ENCODE data around the gene CD164L2.

DNA sequence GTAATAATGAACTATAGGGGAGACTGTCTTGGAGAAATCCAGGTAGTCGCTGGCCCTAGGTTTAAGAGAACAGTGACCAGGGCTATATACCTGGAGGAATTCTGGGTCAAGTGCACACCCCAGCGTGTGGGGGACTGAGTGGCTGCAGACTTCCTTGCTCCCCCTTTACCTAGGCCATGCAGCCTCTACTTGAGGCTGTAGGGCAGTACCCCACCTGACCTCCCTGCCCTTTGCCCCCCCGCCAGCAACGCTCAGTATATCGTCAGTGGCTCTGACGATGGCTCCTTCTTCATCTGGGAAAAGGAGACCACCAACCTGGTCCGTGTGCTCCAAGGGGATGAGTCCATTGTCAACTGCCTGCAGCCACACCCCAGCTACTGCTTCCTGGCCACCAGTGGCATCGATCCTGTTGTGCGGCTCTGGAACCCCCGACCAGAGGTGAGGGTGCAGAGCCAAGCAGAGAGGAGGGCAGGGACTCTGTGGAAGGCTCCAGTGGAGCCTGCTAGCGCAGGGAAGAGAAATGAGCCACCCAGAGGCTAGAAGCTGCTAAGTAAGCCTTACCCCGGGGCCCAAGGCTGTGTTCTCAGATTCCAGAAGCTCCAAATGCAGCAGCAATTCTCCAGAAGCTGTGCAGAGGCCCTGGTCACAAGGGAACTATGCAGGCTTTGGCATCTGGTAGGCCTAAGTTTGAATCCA is 17.1 kb upstream of the TMEM222 start:
- PRO-cap = no peak

DNA sequence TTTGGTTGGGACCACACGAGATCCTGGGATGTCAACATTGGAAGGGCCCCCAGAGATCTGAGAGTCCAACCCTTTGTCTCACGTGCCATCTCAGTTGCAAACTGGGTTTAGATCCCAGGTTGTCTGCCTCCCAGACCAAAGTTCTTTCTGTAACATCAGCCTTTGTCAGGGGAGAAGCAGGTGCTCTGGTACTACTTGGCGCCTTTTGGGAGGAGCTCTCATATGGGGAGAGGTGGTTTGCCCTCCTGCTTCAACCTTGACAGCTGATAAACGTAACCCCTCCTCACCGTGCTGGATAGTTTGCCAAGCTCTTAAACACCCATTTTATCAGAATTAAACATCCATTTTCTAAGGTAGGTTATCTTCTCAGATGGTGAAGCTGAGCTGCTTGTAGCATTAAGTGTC is 844 bp downstream of the TMEM222 start:
- PRO-cap = no peak

- PRO-cap = no peak
Measured at GRCh38 chr1:27347154-27348271, 5.7 kb downstream of the SYTL1 start.

- PRO-cap = no peak
Measured at GRCh38 chr1:27349053-27350240, 7.6 kb downstream of the SYTL1 start.

GRCh38 chr1:27350294-27350946 is 8.6 kb downstream of the SYTL1 start:
- PRO-cap = no peak

DNA sequence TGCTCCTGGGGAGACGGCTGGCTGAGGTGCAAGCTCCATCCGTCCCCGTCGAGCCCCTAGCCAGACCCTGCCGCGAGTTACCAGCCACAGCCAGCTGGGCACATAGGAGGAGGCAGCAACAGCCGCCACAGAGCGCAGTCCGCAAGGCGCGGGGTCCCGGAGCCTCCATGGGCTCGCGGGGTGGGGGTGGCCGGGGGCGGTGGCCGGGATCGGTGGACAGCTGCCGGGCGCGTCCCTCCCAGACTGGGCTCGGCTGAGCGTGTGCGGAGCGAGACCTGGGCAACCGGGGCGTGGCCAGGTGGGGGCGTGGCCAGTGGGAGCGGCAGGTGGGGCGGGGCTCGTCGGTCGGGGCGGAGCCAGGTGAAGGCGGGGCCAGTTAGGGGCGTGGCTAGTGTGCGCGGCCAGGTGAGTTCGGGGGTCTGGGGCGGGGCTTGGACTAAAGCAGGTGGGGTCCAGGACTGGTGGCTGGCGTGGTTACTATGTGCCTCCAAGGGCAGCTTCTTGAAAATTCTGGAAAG is at the start of gene CD164L2:
Gene CD164L2 (minus strand): TSS at position 263 of the 518 bp plus-strand sequence.
- PRO-cap = no peak

DNA sequence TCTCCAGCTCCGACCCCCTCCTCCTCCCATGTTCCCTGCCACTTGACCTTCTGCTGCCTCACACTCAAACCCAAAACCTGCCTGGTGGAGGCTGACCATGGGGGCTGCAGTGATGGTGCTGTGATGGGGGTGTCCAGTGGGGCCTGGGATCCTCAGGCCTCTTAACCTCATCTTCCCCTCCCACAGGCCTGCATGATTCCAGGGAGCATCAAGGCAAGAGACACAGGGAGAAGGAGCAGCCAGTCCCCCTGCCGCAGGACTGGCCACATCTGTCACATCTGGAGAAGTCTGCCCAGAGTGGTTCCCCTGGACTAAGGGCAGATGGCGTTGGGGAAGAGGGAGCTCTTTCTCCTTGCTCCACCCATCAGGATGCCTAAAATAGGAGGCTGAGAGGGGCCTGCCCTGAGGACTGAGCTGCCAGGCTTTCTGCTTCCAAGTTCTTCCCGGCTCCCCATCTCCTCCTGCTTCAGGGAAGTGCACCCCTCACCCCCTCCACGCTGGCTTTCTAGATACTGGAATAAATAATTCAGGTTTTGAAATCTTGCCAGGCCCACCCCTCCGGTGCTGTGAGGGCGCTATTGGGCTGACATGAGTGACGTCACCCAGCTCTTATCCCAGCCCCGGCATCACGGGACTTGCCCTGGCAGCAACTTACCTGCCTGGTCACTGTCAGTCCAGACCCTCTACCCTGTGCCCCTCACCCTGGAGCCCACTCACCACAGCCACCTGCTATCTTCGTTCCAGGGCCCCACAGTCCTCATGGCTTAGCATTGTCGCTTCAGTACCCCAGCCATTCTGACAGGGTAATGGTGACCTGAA is 1.1 kb upstream of the GPR3 start:
- PRO-cap = no peak

DNA sequence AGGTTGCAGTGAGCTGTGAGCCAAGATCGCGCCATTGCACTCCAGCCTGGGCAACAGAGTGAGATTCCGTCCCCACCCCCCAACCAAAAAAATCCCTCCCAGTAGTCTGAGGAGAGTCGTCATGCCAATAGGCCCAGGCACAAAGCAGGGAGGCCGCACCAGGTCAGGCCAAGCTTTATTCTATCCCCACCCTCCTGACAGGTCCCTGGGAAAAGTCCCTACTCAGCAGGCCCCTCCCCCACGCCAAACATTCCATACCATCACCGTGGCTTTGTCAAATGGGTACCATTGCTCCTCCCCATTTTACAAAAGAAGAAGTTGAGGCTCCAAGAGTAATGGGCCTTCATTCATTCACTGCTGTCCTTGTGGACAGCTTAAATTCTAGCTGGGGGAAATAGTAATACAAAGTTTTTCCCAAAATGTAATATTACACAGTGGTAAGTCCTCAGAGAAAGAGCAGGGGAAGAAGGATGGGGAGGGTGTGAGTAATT is 5.4 kb downstream of the GPR3 start:
- PRO-cap = no peak

DNA sequence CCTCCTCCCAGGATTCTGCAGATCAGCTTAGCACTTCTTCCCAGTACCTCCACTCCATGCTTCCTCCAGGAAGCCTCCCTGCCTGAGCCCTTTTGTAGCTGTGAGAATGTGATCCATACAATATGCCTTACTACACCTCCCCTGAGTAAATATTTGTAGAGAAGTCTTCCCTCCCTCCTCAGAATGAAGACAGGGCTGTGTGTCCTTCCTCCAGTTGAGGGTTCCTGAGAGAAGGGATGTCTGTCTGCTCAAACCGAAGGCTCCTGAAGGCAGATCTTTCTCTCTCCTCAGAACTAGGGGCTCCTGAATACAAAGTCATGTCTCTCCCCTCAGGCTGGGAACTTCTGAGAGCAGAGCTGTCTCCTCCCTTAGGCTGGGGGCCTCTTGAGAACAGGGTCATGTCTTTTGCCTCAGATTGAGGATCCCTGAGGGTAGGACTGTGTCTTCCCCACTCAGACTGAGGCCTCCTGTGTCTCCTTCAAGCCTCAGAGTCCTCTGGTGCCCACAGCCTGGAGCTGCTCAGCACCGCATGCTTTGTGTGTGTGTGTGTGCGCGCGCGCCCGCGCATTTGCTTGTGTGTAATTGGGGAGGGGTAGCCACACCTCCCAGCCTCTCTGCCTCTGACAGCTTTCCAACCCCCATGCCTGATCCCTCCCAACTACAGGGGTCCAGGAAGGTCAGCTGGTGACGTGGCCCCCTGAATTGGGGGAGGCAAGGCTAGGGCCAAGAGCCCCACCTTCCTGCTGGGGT is 6.6 kb downstream of the GPR3 start:
- PRO-cap = no peak

GRCh38 chr1:27401038-27401999 is 8.9 kb downstream of the GPR3 start:
- PRO-cap = no peak

DNA sequence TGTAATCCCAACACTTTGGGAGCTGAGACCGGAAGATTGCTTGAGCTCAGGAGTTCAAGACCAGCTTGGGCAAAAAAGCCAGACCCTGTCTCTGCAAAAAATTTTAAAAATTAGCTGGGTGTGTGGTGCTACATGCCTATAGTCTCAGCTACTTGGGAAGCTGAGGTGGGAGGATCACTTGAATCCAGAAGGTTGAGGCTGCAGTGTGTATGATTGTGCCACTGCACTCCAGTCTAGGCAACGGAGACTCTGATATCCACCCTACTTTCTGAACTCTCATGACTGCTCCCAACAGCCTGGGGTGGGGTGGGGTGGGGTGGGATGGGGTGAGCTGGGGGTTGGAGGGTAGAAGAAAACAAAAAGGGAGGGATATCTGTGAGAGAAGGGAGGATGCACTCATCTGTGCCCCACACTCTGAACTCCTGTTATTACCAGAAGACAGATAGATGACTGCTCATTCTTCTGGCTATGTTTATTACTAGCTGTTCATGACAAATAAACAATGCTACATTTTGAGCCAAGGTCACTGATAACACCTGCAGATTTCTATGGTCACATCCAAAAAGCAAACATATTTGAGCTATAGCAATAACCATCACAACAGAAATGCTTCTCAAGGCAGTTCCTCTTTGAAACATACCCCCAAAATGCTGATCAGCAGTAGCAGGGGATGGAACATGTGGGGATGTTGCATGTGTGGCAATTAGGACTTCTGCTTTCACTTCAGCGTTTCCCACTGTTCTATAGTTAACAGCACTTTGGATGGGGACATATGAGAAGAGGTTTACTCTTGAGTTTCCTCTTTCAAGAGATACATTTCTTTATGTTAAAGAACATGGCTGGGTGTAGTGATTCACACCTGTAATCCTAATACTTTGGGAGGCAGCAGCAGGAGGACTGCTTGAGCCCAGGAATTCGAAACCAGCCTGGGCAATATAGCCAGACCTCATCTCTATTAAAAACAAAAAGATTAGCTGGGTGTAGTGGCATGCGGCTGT is 43.2 kb downstream of the GPR3 start:
- PRO-cap = no peak

GRCh38 chr1:27448986-27449407 is 41.0 kb downstream of the WASF2 start:
- PRO-cap = no peak

DNA sequence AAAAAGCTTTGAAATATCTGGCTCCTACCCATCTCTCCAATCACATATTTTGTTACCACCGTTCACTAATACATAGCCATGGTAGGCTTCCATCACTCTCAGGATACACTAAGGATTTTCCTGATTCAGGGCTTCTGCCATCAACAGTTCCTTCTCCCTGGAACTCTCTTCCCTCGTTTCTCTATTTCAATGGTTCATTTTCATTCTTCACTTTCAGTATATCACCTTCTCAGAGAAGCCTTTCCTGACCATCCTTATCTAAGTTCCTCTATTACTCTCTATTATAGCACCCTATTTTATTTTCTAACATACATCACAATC is 14.7 kb downstream of the WASF2 start:
- PRO-cap = no peak

DNA sequence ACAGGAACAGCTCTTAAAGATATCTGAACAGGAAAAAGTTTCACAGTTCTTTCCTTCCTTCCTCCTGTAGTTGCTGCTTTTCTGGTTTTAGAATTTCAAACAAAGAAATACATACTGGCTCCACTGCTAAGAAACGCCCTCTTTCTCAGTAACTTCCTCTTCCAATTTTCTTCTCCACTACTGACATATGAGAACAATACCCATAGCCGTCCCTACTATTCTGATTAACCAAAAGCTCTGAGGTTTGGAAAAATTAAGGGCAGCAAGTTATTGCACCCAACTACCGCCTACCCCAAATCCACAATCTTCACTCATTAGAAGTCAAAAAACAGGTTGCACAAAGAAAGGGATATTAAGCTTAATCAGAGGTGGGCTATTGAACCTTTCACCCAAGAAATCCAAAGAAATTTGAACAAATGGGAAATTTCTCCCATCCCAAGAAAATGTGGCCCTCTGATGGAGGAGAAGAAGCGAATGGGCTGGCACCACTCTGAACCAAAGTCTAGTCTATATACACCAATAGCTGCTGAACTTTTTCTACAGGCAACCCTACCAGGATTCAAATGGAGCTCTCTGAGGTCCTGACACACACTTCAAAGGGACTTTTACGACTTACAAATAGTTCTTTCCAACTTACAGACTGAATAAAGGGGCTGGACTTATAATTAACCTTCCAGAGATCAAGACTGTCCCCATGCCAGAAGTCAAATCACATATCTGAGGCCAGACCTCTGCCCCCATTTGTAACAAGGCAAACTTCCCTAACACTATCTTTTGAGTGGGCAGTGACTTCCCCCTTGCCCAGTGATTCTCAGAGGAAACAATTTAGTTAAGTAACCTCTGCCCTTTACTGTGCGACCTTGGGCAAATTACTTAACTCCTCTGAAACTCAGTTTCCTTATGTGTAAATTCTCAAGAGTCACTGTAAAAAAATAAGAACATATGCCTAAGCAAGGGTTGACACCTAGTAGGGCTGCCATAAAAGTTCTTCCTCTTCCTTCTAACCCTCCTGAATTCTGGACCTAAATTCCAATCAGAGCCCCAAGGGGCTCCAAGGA is 1.6 kb downstream of the WASF2 start:
- PRO-cap = no peak

DNA sequence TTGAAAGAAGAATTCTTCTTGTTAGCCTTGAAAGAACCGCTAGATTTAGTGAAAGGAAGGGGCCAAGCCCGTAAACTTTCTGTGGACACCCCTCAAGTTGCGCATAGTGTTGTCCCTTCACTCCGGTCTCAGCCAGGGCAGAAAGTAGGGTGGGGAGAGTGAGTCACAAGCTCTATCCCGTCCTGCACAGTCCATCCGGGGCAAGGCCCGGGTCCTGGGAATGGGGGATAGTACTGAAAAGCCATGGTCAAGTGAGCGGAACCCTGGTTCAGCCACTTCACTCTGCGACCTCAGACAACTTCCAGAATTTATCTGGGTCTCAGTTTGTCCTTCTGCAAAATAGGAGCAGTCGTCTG is 461 bp upstream of the WASF2 start:
- PRO-cap = no peak

GRCh38 chr1:27555348-27555755 is 48.6 kb downstream of the AHDC1 start:
- PRO-cap = no peak

DNA sequence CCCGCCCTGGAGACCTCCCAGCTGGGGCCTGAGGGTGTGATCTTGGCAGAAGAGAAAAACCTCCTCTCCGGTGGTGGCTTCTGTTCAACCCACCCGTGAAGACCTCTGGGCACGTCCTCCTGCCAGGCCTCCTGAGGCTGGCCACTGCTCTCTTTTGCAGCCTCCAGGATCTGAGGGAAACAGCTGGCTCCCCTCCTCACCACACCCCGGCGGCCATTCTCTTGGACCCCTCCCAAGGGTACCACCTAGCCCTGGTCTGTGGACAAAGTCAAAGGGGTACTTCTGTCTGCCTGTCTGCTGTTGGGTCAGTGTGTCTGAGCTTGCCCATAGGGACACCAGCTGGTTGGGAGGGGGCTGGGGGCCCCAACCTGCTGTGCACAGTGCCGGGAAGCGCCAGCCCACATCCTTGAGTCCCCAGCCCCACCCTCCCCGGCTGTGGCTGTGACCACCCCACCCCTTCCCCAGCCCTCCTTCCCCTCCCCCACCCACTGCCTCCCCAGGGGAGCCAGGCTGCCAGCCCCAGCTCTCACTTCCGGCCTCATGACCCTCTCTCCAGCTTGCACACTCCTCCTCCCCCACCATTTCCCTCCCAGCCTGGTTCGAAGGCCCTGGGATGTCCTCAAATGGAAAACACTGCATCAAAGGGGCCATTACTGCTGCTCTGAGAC is 48.1 kb downstream of the AHDC1 start:
- PRO-cap = no peak

DNA sequence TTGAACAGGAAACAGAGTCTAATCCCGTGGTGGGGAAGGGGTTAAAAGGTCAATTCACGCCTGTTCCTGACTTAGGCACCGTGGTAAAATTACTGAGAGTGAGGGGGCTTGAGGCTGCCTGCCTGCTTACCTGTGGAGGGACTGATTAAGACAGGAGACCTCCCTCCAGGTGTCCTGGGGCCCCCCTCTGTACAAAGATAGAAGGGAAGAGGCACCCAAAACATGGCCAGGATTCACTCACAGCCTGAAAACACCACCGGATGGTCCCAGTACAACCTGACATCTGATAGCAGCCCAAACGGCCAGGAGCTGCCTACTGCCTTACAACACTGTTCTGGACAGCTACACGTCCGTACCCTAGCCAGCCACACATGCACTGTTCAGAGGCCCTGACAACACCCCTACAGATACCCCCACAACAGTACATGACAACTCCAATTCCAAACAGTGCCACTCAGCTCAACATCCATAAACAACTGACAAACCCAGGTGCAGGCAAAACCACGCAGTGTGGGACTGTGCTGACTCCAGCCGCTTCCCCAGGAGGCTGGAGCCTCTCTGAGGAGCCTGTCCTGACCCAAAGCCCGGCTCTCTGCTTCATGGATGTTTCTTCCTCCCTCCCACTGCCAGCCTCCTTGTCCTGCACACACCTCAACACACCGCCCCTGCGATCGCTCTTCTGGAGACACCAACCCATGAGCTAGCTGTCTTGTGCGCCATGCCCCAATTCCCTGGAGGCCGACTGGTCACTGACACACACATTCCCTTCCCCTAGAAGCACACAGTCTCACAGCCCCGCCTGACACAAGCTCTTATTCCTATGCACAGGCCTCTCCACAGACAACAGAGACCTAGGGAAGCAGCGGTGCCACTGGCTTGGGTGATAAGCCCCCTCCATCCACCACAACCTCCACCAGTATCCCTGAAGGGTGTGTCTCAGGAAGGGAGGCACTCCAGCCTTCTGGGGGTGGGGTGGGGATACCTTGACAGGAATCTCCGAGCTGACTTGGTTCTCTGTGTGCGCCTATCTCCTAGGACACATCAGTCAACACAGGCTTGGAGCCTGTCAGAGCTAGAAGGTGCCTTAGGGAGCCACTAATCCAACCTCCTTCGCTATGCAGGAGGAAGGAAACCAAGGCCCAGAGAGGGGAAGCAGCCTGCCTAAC is 31.4 kb downstream of the AHDC1 start:
- PRO-cap = no peak

DNA sequence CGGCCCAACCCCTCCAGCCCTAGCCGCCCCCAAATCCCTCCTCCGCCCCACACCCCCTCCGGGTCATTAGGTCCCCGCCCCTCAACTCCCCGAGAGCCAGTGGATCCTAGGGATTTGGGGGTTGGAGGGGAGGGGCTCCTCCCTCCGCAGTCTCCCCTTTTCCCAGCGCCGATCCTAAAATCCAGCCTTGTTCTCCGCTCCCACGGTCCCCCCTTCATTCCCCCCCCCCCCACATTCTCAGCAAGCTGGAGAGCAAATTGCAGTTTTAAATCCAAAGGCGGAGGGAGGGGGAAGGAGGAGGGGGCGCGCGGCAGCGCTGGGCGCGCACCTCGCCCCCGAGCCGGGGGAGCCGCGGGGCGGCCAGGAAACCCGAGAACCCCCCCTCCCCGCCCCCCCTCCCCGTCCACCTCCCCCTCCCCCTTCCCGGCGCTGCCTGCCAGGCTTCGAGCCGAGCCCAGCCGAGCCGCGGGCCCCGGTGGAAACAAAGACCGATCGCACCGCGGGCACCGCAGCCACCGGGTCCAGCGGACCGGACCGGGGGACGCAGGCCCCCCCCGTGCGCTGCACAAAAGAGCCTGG is 1.1 kb downstream of the AHDC1 start:
- PRO-cap = no peak

DNA sequence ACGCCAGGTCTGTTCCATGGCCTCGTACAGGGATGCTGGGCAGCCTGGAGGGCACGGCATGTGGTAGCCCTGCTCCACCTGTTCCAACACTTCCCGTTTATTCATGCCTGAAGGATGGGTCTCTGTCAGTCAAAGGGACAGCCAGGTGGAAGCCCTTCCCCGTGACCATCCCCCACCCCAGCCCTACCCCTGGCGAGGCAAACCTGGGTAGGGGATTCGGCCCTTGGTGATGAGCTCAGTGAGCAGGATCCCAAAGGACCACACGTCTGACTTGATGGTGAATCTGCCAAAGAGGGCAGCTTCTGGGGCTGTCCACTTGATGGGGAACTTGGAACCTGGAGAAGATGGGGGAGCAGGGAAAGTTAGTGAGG is 9.1 kb upstream of the AHDC1 start:
- PRO-cap = no peak

All from mesothelial cell of epicardium (in vitro differentiated cells).